Heart (tissue), 3 donors: ENCODE measurements around a stretch of chr6.

DNA sequence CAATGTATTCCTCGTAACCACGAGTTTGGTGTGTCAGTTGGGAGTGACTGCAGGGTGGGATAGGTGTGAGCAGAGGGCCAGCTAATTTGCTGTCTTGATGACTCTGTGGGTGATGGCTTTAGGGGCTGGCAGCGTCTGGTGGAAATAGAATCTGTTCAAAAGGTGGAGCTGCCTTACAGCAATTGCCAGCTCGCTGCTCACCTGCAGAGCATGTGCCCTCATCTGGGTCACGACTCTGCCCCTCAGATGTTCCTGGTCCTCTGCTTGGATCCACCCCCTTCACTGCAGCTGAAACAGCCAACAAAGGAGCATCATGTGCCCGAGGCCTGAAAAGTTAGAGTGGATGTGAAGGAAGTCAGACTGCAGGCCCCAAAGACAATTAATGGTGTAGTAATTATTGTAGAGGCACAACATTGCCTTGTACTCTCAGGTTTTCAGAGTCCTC is 19.9 kb downstream of the RREB1 start:
- RAMPAGE, long total RNA, 2 experiments, result no peak in any of the 2 experiments

DNA sequence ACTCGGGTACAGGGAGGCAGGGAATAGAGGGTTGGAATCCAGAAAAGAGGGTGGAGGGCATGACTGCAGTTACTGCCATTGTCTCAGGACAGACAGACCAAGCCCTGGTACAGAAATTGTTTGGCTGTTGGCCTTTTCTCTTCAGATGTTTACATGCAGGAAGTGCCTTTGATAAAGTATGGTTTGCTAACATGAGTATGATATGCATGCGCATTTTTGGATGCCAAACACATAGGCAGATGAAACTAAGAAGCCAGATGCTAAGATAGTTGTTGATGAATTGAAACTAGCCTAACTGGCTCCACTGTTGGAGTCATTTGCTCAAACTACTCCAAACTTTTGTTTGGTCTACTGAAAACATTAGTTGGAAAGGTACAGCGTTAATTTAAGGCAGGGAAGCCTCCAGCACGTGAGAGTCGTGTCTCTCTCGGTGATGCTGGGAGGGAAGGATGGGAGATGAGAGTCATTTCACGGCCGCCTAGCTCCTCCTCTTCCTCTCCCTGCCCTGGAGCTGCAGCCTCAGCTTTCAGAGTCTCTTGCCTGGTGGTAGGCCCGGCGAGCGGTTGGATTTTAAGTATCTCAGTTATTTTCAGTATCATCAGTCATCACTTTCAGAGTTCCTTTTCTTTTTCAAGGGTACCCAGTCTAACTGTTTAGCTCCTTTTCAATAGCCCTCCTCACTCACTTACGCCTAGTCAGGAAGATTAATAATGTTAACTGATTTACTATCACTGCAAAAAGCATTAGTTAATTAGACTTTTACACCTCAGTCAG is 29.7 kb downstream of the RREB1 start:
- RAMPAGE, long total RNA, 2 experiments, result no peak in any of the 2 experiments

DNA sequence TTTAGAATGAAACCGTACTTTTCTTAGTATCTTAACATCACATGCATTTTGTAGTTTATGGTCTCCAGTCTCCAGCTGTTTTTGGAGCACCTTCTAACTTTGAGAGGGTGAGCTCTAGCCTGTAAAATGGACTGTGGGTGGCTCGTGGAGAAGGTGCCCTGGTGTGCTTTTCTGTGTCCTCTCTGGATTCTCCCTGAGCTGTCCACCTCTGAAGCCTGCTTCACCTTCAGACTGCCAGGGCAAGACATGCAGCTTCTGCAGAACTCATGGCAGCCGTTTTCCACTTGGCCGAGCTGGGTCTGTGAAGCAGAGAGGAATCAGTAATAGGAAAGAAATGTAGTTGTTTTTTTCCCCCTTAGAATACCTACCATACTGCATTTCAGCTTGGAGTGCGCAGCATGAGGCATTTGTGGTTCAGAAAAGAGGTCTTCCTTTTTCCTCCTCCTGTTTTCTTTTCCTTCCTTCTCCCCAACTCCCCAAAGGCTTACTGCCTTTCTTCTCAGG is 39.2 kb downstream of the RREB1 start:
- RAMPAGE, long total RNA, 2 experiments, result no peak in any of the 2 experiments

DNA sequence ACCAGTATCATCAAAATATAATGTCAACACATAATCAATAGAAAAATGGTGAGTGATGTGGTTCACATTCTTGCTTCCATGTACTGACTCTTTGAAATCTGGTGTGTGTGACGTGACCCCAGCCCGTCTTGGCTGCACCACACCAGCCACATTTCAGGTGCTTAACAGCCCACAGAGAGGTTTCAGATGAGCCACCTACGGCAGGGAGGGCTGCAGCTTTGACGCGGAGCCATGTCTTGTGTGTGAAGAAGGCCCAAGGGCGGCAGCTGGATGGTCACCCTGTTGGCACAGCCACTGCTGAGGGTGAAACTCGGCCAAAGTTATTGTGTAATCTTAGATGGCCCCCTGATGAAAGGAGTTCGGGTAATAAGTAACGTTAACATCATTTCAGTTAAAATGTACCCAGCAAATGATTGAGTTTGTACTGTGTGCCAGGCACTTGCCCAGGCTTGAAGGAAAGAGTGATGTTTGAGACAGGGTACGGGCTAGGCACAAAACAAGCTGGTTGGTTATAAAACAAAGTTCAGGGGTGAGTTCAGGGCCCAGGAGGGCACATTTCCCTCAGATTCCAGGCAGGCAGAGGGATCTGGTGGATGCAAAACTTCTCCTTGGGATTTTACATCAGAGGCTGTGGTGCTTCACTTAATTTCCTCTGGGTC is 97.2 kb downstream of the SSR1 start:
- RAMPAGE, long total RNA, 2 experiments, result no peak in any of the 2 experiments

GRCh38 chr6:7238453-7239606 is 74.2 kb downstream of the SSR1 start:
- RAMPAGE, long total RNA, 2 experiments, result no peak in any of the 2 experiments

DNA sequence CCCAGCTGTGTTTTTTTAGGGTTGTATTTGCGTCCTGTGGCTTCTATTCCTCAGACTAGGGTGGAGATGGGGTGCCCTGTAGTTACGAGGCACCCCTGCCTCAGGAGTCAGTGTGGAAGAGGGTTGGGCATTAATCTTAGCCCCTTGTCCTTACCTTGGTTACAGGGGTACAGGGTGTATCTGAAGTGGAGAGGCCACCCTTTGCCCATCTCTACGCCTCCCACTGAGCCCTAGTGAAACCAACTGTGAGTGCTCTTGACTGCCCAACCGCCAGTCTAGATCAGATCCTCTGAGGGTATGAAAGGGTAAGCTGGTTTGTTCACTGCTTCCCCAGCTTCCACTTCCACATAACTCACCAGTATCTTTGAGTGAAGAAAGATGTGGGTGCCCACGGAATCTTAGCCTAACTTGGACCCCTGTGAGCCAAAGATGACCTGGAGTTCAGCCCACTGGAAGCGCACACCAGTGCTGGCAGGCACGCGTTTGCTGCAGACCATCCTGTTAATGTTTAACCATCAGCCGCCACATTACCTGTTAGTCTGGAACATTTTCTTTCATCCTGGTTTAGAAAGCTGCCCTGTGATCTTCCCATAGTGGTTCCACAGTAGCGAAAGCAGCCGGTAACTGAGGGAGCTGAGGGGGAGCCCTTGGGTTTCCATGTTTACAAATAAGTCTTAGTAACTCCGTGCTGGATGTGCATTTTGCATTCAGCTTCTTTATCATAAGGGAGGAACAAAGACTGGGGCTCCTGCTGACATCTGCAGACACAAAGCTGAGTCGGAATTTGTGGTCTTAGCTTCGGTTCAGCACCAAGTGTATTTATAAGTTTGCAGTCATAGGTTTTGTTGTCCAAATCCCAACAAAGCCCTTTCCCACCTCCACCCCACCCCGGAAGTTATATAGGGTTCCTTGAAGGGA is 71.2 kb downstream of the SSR1 start:
- RAMPAGE, long total RNA, 2 experiments, result no peak in any of the 2 experiments

- RAMPAGE, long total RNA, 2 experiments, result no peak in any of the 2 experiments
Observed at GRCh38 chr6:7243037-7243518, 69.9 kb downstream of the SSR1 start.

DNA sequence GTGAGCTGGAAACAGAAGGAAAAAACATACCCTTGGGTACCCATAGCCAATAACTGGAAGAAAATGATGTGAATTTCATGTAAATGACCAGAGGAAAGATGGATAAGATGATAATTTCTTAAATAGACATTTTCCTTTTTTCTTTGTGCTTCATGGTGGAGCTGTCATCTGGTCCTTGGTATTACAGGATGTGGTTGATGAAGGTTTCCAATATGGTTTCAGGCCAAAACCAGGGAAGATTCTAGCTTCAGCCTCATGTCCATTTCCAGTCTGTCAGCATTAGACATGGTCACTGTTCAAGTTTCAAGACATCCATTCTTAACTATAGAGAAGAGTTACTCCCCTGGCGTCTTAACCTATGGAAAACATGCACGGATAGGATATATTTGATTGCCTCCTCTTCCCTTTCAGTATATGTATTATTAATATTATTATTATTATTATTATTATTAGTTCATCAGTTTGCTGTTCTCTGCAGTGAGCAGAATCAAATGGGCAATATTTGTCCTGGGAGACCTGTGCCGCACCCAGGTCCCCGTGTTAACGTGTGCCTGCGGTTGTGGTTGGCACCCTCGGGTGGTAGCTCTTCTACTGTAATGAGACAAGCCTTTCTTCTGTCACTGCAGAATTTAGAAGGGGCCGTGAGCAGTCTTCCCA is 63.5 kb downstream of the SSR1 start:
- RAMPAGE, long total RNA, 2 experiments, result no peak in any of the 2 experiments

GRCh38 chr6:7281243-7282134 is 31.5 kb downstream of the SSR1 start:
- RAMPAGE, long total RNA, 2 experiments, result no peak in any of the 2 experiments

- RAMPAGE, long total RNA, 2 experiments, result no peak in any of the 2 experiments
Observed at GRCh38 chr6:7604863-7605650, 15.1 kb downstream of the SNRNP48 start.

GRCh38 chr6:7672903-7673657 is 52.8 kb upstream of the BMP6 start:
- RAMPAGE, long total RNA, 2 experiments, result no peak in any of the 2 experiments

- RAMPAGE, long total RNA, 2 experiments, result no peak in any of the 2 experiments
Observed at GRCh38 chr6:7763317-7763664, 37.4 kb downstream of the BMP6 start.

- RAMPAGE, long total RNA, 2 experiments, result no peak in any of the 2 experiments
Observed at GRCh38 chr6:7892443-7893580, 17.8 kb downstream of the TXNDC5 start.

- RAMPAGE, long total RNA, 2 experiments, result no peak in any of the 2 experiments
Observed at GRCh38 chr6:8028409-8028640, 35.9 kb downstream of the BLOC1S5 start.

DNA sequence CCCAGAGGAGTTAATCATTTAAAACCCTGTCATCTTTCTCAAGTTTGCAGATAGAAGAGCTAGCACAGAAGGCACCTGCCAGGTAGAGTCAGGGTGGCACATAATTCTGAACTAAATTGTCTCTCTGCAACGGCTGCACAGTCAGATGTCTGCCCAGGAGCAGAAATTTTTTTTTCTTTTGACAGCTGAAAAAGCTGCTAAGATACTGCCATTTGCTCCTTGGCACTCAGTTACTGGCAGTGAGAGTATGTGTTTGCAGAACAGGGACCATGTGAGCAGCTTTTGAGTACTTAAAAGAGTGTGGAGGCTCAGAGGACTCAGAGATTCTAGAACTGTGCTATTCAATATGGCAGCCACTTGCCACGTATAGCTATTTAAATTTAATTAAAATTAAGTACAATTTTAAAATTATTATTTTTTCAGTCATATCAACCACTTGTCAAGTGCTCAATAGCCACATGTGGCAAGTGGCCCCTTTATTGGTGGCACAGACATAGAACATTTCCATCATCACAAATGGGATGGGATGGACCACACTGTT is 202.8 kb upstream of the SLC35B3 start:
- RAMPAGE, long total RNA, 2 experiments, result no peak in any of the 2 experiments

GRCh38 chr6:8645104-8645693 is 209.9 kb upstream of the SLC35B3 start:
- RAMPAGE, long total RNA, 2 experiments, result no peak in any of the 2 experiments

GRCh38 chr6:8652353-8653154 is 217.2 kb upstream of the SLC35B3 start:
- RAMPAGE, long total RNA, 2 experiments, result no peak in any of the 2 experiments

- RAMPAGE, long total RNA, 2 experiments, result no peak in any of the 2 experiments
Observed at GRCh38 chr6:9398712-9399478, 963.5 kb upstream of the SLC35B3 start.

- RAMPAGE, long total RNA, 2 experiments, result no peak in any of the 2 experiments
Observed at GRCh38 chr6:9503351-9504077, 911.4 kb downstream of the TFAP2A start.

GRCh38 chr6:9668351-9668745 is 746.5 kb downstream of the TFAP2A start:
- RAMPAGE, long total RNA, 2 experiments, result no peak in any of the 2 experiments